Right cardiac atrium (tissue), 1 donor: Measurements from ENCODE around the genes TMEM100 and TRIM25.

- PRO-cap: no peak
Observed at GRCh38 chr17:51151817-51152347, 1.5 kb upstream of the NME1 start.

DNA sequence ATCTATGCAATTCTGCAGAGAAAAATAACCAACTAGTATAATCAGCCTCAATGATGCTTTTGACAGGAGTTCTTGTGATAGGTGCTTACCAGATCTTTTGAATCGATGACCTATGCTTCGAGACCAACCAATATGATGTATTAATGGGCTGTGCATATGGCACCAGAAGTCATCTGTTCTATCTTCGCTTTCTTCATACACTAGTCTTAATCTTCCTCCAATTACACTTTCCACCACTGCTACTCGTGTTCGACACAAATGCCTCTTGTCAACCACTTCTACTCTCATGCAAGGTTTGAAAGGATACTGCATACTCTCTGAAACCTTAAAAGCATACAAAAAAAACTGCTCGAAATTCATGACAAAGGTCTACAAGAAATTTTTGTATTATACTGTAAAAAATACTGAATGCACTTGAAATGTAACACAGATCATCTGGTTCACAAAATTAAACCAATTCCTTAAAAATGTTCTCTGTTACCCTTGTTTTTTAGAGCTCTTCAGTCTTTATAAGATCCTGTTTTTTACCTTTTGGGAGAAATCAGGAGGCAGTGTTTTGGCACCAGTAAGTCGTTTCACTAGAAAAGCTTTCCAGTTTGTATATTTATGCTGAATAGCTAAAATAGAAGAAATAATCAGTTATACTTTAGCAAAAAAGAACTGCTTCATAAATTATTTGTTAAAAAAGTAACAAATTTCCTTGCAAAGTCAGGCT is 36.6 kb downstream of the NME2 start:
- PRO-cap: no peak

DNA sequence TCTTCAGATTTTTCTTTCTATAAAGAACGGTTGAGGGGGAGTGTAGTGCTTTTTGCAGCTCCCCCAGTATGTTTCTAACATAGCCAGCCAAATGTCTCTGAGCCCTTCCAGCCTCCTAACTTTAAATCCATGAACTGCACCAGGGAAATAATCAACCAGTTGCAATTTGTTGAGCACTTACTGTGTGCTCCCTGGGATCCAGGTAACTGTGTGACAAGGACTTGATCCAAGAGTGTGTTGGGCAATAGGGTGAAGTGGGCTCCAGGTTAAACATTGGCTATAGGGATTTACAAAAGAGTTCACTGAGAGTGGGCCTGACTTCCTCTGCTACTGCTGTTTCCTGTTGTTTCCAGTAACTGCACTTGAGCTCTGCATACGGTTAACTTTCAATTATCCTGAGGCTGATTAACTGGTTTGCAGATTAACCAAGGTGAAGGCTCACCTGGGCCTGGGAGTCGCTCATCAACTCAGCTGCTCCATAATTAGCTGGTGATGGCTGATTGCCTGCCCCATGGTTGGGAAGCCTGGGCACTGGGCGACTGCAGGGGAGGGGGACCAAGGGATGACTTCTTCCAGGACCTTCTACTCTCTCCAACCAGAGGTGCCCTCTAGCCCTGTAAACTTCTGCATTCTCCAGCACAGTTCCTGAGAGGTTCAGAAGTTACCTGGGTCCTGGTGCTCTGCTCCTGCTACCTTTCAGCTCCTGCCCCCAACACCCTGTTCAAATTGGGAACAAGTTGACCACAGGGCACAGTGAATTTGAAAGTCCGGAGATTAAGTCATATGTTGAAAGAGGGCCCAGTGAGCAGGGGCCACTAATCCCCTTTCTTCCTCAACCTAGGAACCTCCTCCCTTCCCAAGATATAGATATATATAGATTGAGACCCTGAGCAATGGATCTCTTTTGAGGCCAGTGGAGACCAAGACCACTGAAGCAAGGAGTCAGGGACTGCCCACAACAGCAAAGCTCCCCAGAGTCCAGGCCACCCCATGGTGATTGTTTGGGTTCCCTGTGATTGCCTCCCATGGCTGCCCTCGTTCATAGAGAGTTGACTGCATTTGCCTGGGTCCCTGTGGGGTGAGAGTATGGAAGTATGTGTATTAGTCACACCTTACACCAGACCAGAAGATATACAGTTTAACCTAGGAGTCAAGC is 19.7 kb downstream of the HLF start:
- PRO-cap: no peak

GRCh38 chr17:55295254-55296089 is 30.7 kb downstream of the HLF start:
- PRO-cap: no peak

GRCh38 chr17:55422017-55422476 is 412 bp upstream of the MMD start:
- PRO-cap: no peak

- PRO-cap: no peak
Observed at GRCh38 chr17:55577625-55578182, 145.0 kb downstream of the TMEM100 start.

- PRO-cap: bidirectional peak, plus-strand start at chr17:55723017, minus-strand start at chr17:55722864; unidirectional peak, plus-strand start at chr17:55723188
Observed at GRCh38 chr17:55722488-55723344, at the start of gene TMEM100. Gene TMEM100 (minus strand): TSS chr17:55722864.

- PRO-cap: no peak
Observed at GRCh38 chr17:56034014-56034682, 119.1 kb upstream of the ANKFN1 start.

DNA sequence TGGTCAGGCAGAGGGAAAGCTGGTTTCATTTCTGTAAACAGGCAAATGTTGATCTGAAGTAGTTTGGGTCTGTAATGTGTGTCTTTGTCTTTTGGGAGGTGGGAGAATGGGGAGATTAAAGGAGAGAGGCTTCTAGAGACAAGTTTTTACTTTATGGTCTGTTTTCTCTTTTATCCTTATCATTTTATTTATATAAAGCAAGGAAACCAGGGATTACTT is 289 bp downstream of the ANKFN1 start:
- PRO-cap: no peak

DNA sequence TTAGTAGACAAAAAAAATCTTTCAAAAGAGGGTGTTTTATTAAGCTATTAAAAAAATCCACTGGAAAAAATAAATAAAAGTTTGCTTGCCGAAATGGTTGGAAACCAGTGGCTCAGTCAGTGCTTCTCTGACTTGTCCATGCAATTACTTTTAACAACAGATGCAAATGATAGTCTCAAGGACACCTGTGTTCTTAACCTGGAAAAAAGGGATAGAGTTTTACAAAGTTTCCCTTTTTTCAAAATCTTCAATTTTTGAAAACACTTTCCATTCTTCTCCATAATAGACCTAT is 216.4 kb downstream of the ANKFN1 start:
- PRO-cap: no peak

GRCh38 chr17:56597357-56597946 is 4.0 kb downstream of the NOG start:
- PRO-cap: no peak

DNA sequence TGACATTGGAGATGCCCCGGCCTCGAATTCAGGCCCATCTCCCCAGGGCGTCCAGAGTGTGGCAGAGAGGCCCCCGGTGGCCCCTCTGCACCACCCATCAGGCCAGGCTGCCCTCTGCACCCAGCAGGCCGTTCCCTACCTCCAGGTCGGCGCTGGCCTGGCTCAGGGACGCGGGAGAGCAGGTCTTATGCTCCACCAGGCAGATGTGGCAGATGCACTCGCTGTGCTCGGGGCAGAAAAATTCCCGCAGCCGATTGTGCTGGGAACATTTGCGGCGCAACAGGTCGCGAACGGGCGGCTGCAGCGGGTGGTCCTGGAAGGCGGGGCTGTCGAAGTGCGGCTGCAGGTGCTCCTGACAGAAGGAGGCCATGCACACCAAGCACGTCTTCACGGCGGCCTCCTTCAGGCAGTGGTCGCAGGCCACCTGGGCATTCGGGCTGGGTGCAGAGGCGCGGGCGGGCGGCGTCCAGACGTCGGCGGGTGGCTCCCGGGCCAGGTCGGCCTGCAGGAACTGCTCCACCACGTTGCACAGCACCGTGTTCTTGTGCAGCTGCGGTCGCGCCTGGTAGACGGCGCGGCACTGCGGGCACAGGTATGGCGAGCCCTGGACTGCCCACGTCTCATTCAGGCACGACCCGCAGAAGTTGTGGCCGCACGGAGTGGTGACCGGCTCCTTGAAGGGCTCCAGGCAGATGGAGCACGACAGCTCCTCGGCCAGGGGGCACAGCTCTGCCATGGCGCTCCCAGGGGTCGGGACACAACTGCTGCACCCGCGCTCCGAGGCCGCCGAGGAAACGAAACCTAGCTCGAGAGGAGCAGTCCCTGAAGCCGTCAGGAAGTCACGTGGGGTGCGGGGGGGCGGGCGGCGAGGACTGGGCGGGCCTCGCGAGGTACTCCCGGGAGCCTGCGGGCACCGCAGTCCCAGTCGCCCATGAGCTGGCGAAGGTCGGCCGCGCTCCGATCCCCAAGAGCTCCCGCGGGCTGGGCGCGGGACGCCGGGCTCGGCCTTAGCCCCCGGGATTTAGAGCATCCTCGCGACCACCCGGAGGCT is at the start of gene TRIM25:
TRIM25 (minus strand) TSS at position 797 of the 1,051 bp plus-strand sequence.
- PRO-cap: bidirectional peak, plus-strand start at position 431 of the sequence, minus-strand start at position 426 of the sequence; bidirectional peak, plus-strand start at position 924 of the sequence, minus-strand start at position 796 of the sequence

DNA sequence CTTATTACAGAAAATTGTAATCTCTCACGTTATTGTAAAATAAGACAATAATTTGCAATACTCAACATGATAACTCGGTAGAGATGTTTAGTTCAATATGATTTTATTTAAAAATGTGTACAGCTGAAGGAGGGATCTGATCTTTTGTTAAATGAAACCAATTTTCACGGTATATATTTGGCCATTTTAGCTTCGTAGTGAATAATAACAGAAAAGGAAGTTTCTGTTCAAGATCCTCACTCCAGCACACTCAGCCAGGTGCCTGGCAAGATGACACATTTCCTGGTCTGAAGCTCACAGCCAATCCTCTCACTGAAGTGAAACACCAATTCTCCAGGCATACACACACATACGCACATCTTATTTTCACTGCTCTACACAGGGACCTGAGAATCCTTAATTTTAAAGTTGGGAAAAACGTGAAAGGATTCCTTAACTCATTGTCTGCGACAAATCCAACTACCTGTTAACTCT is 22.7 kb downstream of the COIL start:
- PRO-cap: no peak

DNA sequence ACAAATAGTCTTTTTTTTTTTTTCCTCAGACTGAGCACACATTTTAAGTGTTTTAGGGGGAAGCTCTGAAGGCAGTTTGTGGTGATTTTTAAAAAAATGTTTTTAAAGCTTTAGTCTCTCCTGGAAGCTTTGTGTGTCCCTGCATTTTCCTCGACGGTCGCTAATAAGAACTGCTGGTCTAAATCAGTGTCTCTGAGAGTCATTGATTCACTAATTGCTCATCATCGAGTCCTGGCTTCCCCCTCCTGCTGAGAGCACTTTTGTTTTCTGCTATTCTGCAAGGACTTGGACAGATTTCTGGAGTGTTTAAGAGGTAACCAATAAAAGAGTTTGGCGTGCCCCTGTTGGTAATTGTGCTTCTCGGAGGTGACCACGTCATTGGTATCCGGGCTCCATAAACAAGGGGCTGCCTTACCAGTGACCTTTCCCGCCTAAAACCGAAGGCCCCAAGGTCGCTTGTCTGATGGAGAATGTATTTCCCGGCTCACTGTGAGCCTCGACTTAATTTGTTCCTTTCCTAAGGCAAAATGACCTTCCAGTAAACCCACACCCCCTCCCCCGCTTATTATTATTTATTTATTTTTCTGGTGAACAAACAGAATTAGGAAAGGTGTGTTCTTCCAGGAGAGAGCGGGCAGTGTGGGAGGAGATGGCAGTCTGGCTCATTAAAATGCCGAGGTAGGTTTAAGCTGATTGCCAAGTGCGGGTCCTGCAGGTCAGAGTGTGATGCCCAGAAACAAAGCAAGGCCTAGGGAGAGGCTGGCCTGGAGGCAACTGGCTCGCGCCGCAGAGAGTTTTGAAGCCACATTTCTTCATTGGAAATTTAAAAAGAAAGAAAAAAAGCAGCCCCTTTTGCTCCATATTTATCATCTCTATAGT is 30.1 kb downstream of the MSI2 start:
- PRO-cap: no peak

DNA sequence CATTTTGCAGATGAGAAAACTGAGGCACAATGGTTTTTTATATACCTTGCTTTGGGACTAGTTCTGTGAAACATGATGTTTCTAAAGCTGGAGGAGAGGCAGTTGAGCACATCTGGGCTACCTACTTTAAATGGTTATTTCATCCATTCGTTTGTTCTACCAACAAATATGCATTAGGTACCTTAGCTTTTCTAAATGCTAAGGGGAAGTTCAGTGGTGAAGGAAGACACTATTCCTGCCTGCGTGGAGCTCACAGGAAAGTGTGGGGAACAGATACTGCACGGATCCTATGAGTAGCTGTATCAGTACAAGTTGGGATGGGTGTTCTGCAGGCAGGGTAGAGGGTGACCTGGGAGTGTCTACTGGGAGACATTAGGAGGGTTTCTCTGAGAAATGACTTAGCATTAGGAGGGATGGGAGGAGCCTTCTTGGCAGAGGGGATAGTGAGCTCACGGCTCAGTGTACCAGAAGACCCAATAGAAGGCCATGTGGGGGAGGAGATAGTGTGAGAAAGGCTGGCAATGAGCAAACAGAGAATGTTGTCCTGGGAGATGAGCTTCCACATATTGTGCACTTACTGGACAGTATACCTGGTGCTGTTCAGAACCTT is 109.0 kb downstream of the MSI2 start:
- PRO-cap: no peak

- PRO-cap: no peak
Observed at GRCh38 chr17:57406703-57407203, 150.4 kb downstream of the MSI2 start.

DNA sequence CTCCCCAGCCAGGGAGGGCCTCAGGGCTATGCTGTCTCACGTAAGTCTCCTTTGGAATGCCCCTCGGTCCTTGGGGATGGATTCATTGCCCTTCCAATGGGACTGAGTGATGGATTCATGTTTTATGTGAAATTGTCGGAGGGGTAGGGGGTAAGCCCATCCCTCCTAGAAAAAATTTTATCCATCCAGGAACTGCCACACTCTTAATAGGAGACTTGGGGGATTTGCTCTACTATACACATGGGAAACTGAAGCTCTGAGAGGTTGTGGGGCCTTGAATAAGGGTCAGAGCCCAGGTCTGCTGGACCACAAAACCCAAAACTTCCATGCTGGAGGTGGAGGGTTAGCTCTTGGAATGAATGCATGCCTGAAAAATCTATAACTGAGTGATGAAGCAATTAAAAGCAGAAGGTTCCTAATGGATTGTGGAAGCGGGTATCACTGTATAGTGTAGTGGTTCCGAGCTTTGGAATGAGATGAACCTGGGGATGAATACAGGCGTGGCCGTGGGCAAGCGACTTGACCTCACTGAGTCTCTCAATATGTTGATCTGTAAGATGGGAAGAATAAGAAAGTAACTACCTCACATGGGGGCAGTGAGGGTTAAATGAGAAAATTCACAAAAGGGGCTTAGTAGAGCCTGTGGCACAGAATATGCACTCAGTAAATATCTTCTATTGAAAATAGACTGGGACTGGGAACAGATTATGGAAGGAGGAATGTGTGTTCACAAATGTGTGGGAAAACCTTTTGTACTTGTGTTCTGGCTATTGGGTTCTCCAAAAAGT is 179.6 kb downstream of the MSI2 start:
- PRO-cap: no peak

GRCh38 chr17:57448340-57448923 is 192.1 kb downstream of the MSI2 start:
- PRO-cap: no peak

- PRO-cap: no peak
Observed at GRCh38 chr17:57557641-57558765, 187.1 kb downstream of the CCDC182 start.

- PRO-cap: no peak
Observed at GRCh38 chr17:57683560-57684007, 61.5 kb downstream of the CCDC182 start.